LHCN-M2 (cell line): ENCODE results near the gene NKIRAS1.

- RAMPAGE, long total RNA = no peak
Observed at GRCh38 chr3:23348740-23349289, 145.7 kb downstream of the UBE2E2 start.

DNA sequence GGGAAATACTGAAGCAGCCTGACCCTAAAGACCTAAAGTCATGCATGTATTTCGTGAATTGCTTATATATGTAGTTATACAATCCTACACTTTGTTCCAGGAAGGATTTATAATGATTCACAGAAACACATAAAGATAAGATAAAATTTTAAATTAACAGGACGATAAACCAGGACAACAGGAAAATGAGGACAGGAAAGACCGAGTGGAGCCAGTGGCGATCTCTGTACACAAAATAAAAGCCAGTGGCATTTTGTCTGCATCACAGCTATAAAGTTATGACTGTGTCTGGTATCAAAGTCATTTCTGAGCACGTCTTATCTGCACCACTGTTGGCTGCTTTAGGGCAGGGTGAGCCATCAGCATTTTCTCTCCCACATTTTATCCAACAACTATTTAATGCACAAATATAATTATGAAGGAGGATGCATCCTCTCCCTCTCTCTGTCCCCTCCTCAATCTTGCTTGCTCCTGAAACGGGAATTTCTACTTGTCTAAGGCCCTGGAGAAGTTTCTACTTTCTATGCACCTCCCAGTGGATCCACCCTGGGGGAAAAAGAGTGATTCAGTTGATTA is 159.5 kb upstream of the UBE2E1 start:
- RAMPAGE, long total RNA = no peak

DNA sequence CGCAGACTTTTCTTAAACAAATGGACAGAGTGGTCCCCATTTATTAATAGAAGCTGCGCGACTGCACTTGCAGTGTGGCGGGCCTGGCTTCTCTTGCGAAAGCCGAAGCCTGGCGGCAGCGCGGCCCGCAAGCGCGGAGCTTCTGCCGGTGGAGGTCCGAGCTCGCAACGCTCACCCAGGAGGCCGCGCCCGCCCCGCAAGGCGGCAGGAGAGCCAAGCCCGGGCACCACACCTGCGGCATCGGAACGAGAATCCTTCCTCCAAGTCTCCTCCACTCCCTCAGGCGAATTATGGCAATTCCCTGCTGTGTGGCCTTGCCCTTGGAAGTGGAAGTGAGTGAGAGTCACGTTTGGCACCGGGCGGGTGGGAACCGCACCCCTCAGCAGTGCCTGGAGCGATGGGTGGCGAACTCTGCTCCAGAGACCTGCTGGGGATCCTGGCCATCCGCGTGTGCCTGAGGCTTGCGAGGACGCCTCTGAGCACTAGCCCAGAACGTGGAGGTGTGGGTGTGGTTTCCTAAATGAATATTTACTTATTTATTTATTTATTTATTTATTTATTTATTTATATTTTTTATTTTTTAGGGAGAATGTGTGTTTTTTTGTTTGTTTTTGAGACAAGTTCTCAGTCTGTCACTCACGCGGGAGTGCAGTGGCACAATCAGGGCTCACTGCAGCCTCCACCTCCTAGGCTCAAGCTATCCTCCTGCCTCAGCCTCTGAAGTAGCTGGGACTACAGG is 133.7 kb upstream of the UBE2E1 start:
- RAMPAGE, long total RNA = no peak

GRCh38 chr3:23807224-23807575 is 1.4 kb downstream of the UBE2E1 start:
- RAMPAGE, long total RNA = no peak

DNA sequence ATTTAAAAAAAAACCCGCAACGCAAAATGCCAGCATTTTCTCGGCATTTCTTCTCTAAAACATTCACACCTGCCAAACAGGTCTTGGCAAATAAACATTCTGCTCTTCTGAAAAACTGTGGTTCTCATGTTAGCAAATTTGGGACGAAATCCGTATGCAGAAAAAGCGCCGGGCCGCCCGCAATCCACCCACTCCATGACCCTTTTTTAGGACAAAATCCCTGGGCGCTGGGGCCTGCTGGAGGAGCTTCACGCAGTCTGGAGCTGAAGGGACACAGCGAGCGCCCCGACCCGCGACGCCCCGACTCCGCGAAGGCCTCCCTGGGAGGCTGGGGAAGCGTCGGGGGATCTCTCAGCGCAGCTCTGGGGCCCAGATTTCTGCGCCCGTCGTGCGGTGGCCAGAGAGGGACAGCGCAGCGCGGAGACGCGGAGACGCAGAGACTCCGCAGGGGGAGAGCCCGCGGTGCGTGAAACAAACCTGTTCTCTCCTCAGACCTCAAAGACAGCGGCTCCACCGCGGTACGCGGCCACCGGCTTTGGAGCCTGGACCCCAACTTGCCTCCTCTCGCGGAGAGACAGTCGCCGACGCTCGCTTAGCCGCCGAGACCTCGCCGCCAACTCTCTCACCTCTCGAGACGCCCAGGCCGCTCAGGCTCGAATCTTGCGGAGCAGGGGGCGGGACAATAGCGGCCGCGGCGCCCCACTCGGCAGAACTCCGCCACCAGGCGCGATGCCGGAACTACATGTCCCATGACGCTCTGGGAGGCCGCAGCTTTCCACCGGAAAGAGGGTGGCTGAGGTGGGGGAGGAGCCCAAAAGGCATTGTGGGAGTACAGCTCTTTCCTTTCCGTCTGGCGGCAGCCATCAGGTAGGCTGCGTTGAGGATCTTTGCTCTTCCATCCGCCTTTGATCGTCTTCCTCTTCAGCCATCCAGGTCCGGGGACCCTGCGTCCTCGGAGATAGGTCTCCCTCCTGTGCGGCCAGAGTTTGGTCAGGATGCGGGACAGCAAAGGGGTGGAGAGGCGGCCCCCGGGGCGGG is at the start of gene NKIRAS1:
Gene NKIRAS1, minus strand, starts transcription at position 684 of the 1,038 bp plus-strand sequence.
- RAMPAGE, long total RNA = start-site peak on the minus strand centred at position 640 of the sequence, 50 bp wide, 41 reads; start-site peak on the plus strand centred at position 837 of the sequence, 29 bp wide, 1,025 reads

DNA sequence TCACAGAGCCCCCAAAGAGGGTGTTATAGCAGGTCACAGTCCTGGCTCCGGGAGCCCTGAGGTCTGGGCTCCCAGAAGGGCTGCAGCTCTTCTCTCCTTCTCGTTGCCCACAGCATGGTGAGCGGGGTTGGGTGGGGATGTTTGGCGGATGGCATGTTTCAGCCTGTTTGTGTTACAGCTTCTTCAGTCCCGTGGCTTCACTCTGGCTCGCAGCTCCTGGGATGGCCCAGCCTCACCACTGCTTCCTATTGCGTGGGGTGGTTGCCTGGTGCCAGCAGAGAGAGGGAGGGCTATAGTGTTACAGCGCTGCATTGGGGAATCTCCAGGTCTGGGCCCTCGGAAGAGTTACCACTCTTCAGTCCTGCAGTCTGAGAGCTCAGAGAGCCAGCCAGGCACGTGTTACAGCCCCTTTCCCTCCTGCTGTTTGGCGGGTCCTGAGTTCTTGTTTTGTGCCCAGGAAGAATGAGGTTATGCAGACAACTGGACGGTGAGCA is 74.1 kb downstream of the NR1D2 start:
- RAMPAGE, long total RNA = no peak

DNA sequence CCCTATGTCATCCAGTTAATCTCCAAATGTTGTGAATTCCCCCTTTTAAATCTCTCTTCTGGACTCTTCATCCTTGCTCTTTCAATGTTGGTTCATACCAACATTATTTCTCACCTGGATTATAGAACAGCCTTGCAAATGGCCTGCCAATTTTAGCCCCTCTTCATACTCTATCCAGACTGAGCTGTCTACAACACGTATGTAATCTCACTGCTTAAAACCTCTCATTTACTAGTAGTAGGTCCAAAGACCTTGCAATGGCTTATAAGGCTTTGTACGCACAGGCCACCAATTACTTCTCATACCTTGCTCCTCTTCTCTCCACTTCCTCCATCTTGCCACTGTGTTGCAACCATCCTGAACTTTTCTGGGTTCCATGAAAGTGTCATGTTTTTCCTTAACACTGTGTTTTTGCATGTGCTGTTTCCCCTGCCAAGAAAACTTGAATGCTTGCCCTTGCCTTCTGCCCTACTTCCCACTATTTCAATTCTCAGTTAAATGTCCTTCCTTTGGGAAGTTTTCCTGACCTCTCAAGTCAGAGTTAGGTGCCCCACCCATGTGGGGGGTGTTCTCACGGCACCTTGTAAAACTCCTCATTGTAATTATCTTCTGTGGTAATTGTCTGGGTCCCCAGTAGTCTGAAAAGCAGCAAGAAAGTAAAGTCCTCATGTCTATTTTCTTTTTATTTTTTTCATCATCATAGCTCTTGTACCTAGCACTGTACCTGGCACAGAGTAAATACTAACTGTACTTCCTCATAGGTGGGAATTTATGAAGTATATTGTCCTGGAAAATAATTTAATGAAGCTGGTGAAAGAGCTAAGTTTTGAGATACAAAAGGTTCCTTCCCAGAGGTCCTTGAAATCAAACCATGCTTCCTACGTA is 182.8 kb downstream of the THRB start:
- RAMPAGE, long total RNA = no peak

- RAMPAGE, long total RNA = no peak
Observed at GRCh38 chr3:24333953-24334614, 160.6 kb downstream of the THRB start.

- RAMPAGE, long total RNA = no peak
Observed at GRCh38 chr3:24493694-24494192, 907 bp downstream of the THRB start.

DNA sequence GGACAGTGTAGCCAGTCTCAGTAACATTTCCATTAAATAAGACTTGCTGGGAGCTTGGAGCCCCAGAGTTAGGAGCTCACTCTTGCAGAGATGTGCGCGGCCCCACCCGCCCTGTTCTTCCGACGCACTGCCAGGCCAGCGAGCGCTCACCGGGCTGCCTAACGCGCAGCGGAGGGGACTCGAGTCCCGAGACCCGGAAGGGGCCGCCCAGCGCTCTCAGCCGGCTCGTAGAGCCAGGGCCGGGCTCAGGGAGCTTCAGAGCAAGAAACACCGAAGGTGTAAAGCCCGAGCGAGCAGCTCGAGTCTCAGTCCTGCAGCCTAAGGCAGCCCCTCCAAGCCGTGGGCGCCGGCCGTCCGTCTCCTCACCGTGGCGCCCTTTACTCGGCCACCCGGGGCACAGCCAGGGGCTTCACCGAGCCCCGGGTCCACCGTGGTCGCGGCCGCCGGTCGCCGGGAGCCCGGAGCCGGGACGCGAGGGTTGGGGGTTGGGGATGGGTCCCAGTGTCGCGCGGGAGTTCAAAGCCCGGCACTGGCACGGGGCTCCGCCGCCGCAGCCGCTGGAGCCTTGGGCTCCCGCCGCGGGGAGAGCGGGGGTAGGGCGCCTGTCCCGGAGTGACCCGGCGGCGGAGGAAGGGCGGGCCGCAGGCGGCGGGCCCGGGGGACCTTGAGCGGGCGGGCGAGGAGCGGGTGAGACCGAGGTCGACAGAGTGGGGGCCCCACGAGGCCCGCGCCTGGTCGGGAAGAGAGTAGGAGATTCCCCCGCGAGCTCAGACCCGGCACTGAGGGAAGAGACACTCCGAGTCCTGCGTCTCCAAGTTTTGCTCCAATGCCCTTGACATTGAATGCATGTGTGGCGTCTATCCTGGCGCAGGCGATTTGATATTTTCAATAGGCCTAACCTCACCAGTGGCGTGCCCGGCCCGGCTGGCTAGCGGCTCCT is 26.9 kb upstream of the THRB start:
- RAMPAGE, long total RNA = no peak

DNA sequence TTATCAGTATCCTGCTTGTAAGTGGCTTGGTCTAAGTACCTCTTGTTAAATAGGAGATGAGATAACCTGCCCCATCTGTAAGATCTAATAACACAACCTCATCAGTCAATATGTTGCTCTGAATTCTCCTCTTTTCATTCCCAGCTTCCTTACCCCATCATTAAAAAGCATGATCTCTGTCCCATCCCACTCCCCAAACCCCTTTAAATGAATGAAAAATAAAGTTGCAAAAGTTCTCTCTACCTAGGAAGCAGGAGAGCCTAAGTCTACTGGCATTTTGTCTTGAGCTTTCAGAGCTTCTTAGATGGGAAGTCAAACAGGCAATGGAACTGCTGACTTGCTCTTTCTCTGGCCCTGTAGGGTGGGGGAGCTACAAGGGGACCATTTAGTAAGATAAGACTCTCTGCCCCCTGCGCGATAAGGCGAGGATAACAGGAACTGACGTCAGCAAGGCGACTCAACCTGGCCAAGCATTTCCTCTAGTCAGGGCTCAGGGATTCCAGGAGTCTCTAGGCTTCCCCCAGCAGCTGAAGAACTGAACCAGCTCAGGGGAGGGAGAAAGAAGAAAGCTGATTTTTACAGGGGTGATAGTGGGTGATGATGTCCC is 5.7 kb downstream of the RARB start:
- RAMPAGE, long total RNA = no peak

DNA sequence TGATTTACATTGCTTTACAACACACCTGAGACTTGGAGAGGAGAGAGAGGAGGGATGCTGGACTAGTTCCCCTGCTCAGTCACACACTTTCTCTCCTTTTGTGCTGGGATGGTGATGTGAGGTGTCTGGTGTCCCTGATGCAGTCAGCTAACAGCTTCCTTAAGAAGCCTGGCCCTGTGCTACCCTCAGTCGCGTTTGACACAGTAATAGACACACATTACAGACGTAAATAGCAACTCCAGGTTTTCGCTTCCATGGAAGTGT is 58.8 kb downstream of the RARB start:
- RAMPAGE, long total RNA = no peak

DNA sequence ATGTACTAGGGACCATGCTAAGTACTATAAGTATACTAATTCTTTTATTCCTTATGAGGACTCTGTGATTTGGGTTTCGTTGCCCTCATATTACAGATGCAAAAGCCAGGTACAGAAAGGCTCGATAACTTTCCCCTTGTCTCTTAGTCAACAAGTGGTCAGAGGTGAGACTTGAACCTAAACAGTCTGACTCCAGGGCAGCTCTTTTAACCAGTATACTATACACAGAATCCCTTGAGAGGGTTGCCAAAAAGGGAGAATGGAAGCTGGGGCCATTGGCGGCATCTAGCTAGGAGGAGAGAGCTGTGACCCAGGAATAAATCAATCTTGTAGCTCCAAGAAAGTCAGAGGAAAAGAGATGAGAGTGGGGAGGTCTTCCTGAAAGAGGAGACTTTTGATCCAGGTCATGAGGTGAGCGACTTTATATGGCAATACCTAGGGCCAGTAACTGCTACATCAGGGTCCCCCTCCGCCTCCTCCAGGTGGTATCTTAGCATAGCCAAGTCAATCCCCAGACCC is 92.3 kb downstream of the TOP2B start:
- RAMPAGE, long total RNA = no peak

- RAMPAGE, long total RNA = no peak
Observed at GRCh38 chr3:25620505-25620926, 44.2 kb downstream of the TOP2B start.

- RAMPAGE, long total RNA = no peak
Observed at GRCh38 chr3:25793692-25793970, 3.7 kb downstream of the OXSM start.

DNA sequence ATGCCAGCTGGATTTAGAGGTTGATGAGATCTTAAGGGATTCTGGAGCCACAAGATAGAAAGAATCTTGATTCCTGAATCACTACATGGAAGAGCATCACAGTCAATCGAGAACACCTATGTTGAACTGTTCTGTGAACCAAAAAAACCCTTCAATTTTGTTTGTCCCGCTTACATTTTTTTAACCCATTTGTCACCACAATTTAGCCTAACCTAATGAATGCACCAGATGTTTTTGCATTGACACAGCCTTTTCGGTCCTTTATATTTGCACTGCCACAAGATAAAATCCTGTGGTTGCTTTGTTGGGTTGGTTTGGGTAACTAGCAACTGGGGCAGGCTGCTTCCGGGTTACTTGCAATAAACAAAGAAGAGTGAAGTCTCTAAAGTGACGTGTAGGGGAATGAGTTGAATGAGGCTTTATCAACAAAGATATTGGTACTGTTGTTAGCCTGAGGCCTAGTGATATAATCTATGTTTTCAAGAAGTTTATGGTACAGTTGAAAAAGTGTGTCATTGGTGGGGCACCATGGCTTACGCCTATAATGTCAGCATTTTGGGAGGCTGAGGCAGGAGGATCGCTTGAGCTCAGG is 121.6 kb downstream of the OXSM start:
- RAMPAGE, long total RNA = no peak

DNA sequence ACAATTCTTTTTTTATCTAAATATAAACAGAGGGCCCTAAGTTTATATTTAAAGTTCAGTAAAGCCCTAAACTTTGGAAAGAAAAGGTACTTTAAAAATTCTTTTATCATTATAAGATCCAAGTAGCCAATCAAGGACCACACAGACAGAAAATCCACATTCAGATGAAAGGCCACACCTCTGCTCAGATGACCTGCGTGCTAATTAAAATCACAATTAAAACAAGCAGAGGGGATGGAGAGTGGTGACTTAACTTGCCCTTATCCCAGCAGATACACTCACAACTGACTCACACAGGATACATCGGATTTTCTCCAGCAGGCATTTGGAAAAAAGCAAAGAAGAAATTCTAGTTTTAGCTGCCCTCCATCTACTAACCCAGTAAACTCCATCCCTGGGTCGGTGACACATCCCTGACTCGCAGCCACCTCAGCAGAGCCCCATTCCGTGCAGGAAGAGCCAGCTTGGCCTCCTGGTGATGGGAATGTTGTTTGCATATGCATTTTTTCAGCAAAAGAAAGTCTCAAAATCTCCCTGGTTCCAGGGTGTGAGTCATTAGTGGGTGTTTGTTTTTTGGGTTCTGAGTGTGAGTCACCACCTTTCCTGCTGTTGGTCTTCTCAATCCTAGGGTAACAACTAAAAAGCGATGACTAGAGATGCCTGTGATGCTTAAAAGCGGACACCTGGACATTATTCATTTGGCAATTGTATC is 49.6 kb upstream of the SLC4A7 start:
- RAMPAGE, long total RNA = no peak

- RAMPAGE, long total RNA = no peak
Observed at GRCh38 chr3:27622915-27623323, 99.2 kb downstream of the EOMES start.

DNA sequence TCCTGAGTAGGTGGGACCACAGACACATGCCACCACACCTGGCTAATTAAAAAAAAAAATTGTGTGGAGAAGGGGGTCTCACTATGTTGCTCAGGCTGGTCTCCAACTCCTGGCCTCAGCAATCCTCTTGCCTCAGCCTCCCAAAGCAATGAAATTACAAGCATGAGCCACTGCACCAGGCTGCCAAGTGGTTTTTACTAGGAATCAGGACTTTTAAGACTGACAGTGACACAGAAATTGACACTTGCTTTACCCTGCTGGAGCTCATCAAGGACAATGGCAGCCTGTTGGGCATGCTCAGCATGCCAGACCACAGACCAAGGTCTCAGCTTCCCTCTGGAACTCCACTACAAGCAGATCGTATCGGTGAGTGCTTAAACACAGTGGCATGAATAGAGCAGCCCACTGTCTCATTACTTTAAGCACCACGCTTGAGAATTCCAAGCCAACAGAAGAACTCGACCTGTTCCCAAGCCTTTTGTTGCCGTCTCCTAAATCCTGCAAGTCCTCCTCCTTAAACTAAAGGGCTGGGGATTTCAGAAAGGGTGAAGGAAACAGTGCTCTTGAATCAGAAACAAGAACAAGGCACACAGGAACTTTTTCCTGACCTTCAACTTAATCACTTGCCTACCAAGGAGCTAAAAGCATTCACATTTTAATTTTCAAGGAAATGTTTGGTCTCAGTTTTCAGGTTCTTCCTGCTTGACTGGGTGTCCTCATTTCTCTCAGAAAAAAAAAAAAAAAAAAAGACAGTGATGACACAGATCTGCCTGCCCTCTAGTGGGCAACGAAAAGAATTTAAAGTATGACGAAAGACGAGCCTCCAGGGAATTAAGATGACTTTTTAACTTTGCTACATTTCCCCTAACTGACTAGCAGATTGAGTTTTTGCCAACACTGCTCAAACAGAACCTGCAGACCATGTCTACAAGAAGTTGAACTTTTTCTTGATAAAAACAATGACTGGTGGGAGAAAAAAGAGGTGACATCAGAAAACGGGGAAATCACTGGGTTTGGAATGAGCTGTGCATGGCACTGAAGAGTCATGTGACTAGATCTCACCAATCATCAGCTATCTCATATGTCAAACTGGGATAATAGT is 41.2 kb downstream of the EOMES start:
- RAMPAGE, long total RNA = no peak

- RAMPAGE, long total RNA = no peak
Observed at GRCh38 chr3:28007929-28008766, 233.3 kb upstream of the CMC1 start.